Metastatic Lung Carcinoma in the Adrenal Gland (tissue), 1 donor: ENCODE measurements around the gene EHBP1L1.

DNA sequence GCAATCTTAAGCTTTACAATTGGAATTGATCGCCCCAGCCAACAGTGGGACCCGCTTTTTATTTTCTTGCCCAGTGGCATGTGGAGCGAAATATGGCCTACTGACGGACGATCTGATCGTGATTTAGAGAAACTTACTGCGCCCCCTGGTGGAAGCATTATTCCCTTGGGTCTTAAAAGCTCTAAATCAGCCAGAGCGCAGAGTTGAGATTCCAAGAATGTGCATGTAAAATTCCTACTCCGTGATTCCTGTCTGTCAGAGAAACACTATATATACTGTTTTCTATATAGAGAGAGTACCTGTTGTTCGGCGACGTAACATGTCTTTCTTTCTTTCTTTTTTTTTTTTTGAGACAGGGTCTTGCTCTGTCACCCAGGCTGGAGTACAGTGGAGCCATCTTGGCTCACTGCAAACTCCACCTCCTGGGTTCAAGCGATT lies 3.7 kb upstream of the DPF2 start:
- PRO-cap, result no peak

DNA sequence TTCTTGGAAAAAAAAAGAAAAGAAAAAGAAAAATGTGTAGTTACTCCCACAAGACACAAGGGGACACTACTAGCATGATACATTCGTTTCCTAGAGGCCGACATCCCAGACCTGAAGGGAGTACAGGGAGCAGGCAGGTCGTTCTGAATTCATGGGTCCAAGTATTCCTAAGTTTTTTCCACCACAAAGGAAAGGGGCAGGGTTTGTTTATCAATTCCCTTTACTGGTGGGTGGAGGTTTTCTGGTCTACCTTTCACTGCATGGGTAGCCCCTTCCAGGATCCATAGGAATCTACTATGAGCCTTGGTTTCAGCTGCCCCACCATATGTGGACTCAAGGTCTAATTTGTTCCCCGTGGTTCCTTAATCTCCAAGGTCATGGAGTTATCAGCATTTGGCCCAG lies 11.8 kb downstream of the TIGD3 start:
- PRO-cap, result unidirectional peak, plus-strand start at position 108 of the sequence

- PRO-cap, result no peak
Measured at GRCh38 chr11:65370847-65371614, 11.4 kb downstream of the SLC25A45 start.

DNA sequence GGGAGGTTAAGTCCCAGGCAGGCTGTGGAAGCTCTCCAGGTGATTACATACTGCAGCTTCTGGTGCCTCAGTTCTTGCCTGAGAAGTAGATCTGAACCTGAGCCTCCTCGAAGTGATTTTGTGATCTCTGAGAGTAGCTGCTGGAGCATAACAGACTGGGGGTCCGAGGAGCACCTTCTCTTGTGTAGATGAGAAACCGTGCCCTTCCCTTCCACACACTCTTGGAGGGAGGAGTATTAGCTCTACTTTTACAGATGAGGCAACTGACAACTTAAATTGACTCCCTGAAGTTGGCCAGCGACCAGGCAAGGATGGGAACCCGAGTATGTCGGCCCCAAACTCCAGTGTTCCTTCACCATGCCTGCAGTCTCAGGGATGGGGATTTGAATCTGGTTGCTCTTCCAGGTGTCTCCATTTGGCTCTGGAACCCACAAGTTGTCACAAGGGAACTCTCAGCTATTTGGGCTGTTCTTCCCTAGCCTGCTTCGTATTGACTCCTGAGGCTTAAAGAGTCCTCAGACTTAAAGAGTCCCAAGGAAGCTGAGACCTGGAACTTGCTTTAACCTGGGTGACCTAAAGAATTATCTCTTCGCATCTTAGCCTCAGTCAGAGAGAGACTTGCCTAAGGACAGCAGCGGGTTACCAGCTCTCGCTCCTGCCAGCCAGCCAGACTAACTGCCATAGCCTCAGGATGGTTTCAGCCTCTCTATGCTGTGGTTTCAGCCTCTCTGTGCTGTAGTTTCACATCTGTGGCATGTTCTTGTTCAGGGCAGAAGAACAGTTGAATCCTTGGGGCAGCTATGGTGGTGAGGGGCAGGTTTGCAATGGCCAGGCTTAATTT lies 2.0 kb downstream of the FRMD8 start:
- PRO-cap, result bidirectional peak, plus-strand start at position 605 of the sequence, minus-strand start at position 496 of the sequence; unidirectional peak, minus-strand start at position 673 of the sequence

DNA sequence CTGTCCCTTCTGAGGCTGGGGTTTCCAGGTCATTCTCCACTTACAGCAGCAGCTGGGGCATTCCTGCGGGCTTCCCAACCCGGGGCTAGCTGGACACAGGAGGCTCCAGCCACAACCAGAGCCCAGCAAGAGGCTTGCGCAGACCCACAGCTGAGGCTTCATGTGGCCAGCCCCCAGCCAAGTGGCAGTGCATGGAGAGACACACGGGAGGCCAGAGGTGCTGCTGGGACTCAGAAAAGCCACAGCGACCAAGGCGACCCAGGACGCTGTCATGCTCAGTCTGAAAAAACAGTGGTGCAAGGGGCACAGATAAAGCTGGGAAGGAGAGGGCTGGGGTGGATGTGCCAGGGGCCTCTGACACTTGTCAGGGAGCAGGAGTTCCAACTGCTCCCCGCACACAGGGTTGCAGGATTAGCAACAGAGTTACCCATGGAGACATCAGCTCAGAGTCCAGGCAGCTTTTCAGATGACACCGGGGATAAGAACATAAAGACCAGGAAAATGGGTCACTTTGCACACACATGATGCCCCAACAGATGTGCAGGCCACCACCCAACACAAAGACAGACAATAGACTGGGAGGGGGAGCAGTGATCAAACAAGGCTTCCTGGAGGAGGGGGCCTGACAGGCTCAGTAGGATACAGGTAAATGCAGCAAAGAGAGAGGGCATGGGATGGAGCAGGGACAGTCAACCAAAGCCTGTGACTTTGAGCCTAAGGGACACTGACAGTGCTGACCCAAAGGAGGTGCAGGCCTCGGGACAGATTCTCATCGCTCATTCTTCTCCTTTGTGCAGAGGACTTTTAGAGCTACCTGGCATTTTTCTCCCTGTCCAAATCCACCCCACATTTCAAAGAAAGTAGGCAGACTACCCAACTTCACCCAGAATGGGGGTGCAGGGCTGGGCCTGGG lies 29.3 kb downstream of the FRMD8 start:
- PRO-cap, result no peak

DNA sequence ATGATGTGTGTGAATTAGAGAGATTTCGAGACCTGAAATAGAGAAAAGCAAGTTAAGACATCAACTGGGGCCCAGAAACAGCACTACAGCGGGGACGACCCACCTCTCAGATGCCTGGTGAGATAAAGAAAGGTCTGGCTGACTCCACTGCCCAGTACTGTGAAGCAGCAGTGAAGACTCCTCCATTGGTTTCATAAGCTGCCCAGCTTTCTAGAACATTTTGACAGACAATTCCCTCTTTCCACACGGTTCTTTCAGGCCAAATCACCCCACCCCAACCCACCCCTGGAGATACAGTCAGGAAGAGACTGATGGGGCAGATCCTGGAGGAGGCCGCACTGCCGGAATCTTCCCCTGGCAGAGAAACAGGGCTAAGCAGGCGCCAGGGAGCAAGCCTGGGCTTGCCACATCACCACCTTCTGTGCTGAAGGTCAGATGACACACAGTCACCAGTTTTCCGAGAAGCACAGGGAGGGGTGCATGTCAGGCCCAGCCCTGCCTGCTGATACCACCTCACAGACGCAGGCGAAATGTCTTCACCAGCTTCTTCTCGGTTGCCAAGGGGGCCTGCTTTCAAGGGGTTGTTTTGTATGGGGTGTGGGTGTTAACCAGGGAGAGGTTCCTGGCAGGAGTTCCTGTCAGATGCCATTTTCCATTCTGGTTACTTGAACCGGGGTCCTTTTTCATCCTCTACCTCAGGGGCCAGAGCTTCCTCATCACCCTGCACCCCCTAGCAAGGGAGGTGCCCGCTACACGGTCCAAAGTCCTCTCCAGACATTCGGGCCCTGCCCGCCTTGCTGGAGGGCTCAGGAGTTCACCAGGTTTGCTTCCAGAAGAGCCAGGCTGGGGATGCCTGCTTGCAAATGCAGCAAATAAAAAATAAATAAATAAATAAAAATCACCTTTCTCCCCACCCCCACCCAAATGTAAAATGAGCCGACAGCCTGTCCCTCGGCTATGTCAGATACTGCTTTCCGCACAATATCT lies 34.8 kb downstream of the FRMD8 start:
- PRO-cap, result bidirectional peak, plus-strand start at position 452 of the sequence, minus-strand start at position 421 of the sequence

DNA sequence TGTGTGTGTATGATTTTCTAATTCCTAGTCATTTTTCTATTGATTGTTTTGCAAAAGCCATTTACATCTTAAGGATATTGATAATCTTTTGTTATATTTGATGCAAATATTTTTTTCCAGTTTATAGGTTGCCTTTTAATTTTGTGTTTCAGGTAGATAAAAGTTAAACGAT lies 43.0 kb downstream of the FRMD8 start:
- PRO-cap, result no peak

- PRO-cap, result no peak
Measured at GRCh38 chr11:65505168-65505499, 19.7 kb upstream of the SCYL1 start.

DNA sequence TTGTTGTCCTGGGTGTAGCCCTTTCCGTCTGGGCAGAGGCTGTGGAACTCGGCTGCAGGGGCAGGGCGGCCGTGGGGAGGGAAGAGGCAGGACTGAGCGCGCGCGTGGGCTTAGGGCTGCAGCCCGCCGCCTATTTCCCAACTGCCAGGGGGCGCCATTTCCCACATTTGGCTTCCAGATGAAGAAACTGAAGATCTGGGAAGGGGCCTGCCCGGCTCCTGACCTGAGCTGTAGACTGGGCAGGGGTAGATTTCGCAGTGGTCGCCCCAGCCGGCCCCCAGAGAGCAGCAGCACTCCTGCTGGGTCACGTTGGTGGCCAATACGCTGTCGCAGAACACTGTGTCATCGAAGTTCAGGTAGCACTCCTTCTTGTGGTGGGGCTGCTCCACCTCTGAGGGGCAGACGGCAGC lies 16.0 kb downstream of the SCYL1 start:
- PRO-cap, result bidirectional peak, plus-strand start at position 185 of the sequence, minus-strand start at position 77 of the sequence

- PRO-cap, result no peak
Measured at GRCh38 chr11:65543932-65544796, 14.0 kb downstream of the LTBP3 start.

DNA sequence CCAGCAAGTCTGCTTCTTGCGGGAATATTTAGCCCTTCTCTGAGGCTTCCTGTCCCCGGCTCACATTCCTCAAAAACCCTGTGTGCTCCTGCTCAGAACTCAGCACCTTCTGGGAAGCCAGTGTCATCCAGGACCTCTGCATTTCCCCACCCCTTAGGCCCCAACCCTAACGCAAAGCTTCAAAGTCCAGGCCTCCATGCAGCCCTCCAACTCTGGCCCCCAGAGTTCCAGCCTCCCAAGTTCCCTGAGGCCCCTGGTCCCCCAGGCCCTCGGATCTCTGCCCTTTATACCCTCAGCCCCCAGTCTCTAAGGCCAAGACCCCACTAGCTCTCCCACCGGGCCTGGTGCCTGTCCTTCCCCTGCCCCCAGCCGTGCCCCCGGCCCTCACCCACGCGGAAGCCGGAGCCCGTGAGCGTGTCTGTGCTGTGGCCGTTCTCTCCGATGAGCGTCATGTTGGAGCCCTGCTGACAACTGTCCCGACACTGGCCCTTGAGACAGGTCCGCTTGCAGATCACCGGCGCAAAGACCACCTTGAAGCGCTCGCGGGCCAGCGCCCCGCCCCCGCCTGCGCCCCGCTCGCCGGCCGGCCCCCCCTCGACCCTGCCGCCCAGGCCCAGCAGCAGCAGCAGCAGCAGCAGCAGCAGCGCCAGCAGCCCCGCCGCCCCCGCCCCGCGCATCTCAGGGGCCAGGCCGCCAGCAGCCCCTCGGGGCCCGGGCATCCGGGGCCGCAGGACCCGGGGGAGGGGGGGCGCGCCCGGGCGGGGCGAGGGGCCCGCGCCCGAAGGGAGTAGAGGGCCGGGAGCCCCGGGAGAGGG lies 711 bp downstream of the LTBP3 start:
- PRO-cap, result bidirectional peak, plus-strand start at position 182 of the sequence, minus-strand start outside the sequence

- PRO-cap, result no peak
Measured at GRCh38 chr11:65558823-65559433, 769 bp upstream of the LTBP3 start.

DNA sequence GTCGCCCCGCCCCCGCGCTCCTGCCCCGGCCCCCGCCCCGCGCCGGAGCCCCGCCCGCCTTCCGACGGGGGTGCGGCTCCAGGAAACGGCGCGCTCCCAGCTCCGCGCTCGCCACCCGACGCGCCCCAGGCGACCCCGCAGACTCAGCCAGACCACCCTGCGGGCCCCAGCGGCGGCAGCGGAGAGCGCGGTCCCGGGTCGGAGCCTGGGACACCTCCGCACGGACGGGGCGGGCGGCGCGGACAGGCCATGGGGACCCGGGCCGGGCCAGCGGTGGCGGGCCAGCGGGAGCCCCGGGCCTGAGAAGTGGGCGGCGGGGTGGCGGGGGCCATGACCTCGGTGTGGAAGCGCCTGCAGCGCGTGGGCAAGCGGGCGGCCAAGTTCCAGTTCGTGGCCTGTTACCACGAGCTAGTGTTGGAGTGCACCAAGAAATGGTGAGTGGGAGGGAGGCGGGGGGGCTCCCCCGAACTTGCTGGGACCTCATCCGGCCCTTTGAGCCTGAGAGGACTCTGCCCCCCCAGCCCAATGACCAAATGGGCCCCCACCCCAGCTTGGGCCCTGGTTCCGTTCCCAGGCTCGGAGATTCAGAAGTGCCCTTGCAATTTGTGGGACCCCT lies at the start of gene EHBP1L1:
EHBP1L1 (plus strand) TSS at position 81 of the 616 bp plus-strand sequence.
- PRO-cap, result bidirectional peak, plus-strand start at position 64 of the sequence, minus-strand start outside the sequence

DNA sequence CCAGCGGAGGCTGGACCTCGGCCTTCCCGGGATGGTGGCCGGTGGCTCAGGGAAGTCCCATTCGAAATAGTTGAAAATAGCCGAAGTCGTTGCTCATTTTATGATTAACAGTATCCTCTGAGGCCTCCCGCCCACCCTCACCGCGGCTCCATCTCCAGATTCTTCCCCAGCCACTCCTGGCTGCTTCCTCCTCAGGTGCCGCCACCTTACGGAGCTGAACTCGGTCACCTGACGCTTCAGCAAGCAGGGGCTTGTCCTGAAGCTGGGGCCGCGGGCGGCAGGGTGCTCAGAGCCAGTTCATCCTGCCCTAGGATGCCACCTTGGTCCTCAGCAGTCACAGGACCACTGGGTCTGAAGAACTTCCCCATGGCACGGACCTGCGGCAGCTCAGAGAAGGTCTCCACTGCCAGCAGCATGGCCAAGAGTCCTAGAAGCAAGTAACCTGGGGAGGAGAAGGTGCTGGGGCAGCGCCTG lies 2.8 kb downstream of the KCNK7 start:
- PRO-cap, result no peak

- PRO-cap, result no peak
Measured at GRCh38 chr11:65610977-65611986, 2.7 kb downstream of the MAP3K11 start.

GRCh38 chr11:65698317-65698607 lies 13.8 kb upstream of the KAT5 start:
- PRO-cap, result no peak

DNA sequence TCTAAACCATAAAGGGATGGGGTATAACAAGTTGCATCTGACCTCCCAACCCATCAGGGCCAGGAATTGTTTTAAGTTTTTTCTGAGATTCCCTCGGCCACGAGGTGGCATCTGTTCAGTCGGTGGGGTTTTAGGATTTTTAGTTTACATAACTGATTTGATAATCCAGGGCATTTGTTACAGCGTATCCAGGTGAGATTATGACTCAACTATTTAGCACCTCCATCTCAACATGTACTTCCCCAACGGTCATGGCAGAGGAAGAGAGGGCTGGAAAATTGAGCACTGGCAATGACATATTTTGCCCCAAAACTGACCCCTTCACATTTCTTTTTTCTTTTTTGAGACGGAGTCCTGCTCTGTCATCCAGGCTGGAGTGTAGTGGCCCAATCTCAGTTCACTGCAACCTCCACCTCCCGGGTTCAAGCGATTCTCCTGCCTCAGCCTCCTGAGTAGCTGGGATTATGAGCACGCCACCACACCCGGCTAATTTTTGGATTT lies 6.6 kb downstream of the AP5B1 start:
- PRO-cap, result no peak

DNA sequence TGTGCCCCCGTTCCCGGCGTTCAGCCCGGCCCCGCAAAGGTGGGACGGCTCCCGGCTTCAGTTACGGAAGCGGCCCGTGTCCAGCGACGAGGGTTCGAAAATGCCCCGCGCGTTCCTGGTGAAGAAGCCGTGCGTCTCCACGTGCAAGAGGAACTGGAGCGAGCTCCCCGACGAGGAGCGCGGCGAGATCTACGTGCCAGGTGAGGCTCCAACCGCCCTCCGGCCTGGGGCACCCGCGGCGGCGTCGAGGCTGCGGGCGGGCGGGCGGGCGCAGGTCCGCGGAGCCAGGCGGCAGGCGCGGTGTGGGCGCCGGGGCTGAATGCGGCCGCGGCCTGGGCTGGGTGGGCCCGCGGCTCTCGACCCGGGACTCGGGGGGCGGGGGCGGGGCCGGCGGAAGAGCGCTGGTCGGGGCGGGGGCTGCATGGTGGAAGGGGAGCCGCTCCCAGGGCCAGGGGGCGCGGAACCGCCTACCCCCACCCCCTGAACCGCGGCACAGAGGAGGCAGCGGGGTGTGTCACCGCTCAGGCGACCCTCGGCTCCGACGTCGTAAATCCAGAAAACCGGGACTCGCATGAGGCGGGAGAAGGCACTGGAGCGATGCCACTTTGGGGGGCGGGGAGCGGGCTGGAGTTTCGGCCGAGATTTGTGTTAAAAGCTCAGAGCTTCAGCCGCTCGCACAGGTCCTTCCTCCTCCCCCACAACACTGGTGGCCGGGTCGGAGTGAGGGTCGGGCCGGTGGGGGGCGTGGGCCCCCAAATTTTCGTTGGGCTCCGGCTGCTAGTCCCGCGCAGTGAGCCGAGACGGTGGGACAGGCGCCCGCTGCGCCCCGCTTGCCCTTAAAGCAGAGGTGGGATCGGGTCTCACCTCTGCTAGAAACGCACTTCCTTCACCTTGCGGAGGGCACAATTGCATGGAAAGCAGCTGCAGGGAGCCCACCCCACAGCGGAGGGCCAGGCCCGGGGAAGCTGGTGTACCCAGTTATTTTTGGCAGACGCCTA lies 710 bp downstream of the OVOL1 start:
- PRO-cap, result no peak

- PRO-cap, result no peak
Measured at GRCh38 chr11:65790423-65791219, 3.8 kb downstream of the OVOL1 start.

- PRO-cap, result no peak
Measured at GRCh38 chr11:65813997-65815101, 19.4 kb upstream of the SNX32 start.